Daoy (cell line): ENCODE measurements around a stretch of chr12.

DNA sequence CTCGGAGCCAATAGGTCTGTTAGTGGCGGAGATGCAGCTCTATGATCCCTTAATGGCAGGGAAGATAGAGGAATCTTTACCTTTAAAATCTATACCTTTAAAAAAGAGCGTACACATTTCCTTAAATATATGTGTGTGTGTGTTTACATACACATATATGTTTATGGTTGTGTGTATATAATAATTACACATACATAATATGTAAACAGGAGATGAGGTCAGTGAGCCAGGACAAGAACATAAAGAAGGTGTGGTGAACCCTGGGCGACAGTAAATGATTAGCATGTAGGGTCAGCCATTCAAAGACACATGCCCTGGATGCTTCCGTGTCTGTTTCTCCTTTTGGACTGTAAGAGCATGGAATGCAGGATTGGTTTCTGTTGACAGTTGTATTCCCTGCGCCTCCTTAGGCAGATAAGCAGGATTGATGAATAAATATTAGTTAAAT, 47.6 kb upstream of the ATP2A2 start:
- RAMPAGE, long total RNA: no peak

DNA sequence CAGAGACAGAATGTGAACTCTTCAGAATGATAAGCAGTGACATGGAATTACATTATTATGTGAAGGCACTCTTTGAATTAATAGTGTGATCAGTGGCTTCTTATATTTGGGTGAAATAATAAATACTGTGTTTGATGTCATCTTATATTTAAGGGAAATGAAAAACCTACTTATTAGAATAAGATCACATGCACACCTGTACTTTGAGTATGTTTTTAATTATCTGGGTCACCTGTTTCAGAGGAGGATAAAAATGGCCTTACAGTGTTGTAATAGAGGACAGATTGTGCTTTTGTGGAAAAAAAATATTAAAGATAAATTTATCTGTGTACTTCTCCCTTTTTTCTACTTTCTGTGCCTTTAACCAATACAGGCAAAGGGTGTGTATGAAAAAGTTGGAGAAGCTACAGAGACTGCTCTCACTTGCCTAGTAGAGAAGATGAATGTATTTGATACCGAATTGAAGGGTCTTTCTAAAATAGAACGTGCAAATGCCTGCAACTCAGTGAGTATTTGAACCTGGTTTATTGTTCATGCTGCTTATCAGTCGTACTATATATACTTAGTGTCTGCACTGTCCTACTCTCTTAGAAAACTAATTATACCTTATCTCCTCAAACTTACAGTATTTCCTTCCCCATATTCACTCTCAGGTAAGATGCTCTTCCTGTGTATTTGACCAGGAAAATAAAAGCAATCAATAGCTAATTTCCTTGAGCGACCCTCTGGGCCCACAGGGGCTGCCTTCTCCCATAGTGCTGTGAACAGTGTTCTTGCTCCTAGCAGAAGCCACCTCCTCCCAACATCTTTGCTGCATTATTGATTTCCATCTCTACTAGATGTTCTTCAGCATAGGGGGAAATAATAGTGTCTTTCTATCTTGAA, 52.8 kb downstream of the ATP2A2 start:
- RAMPAGE, long total RNA: no peak

DNA sequence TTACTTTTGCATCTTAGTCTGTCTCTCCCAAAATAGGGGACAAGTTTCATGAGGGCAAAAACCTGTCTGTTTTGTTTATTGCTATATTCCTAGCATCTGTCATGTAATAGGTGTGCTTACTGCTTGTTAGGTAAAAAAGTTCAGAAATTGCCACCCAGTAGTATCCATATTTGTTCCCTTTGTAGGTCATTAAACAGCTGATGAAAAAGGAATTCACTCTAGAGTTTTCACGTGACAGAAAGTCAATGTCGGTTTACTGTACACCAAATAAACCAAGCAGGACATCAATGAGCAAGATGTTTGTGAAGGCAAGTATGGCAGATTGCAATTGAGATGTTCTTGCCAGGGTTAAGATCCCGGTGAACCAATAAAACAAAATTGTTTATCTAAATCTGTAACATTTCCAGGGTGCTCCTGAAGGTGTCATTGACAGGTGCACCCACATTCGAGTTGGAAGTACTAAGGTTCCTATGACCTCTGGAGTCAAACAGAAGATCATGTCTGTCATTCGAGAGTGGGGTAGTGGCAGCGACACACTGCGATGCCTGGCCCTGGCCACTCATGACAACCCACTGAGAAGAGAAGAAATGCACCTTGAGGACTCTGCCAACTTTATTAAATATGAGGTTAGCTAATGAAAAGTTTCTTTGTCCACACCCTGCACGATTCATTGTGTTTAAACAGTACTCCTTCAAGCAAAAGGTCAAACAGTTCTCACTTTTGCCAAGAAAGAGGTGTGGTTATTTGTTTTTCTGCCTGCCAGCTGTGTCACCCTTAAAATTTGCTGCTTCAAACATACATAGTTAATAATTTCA, 58.3 kb downstream of the ATP2A2 start:
- RAMPAGE, long total RNA: no peak

GRCh38 chr12:110345070-110346129, 58.1 kb downstream of the ANAPC7 start:
- RAMPAGE, long total RNA: no peak

- RAMPAGE, long total RNA: no peak
Observed at GRCh38 chr12:110348749-110349209, 54.7 kb downstream of the ANAPC7 start.

DNA sequence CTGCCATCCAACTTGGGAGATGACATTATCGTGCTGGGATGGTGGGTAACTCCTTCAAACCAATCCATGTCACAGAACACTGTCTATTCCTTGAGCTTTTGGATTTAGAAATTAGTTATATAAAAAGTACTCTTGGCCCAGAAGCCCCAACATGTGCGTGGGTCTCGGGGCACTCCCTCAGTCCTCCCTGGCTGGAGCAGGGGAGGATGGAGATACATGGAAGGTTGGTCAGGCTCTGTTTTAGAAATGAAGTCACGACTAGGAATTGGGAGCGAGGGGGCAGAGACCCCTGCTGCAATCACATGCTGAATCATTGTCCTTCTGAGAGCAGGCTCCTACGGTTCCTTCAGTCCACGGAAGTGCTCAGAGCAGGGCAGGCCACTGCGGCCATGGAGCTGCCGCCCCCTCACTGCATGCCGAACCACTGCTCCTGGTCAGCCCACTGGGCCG, 29.7 kb downstream of the ANAPC7 start:
- RAMPAGE, long total RNA: no peak

DNA sequence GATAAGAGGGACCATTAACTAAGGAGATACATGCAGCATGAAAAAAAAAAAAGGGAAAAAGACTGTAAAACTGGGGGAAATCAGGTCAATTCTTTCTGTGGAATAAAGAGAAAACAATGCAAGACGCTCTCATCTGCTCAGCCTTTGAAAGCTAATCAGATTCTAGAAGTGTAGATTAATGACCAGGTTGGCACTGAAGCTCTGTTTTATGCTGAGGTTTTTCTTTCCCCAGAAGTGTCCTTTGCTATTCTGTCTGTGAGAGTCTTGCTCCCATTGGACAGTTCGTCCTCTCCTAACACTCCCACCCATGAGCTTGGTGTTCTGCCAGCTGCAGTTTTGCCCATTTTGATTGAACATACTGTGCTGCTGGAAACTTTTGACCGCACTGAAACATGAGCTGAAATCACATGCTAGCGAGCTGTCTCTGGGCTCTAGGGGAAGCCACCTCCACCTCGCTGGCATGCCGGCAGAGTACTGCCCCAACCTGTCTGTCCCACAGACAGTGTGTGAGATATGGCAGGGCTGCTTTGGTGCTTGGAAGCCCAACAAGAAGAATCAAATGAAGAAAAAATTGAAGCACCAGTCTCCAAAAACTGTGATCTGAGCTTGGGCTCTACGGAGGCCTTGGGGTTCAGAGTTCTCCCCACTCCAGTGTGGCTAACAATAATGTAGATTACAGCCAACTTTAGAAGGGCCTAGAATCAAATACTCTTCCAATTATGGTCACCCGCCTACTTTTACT, 39.6 kb downstream of the PPTC7 start:
- RAMPAGE, long total RNA: no peak

GRCh38 chr12:110687703-110688292, 1.1 kb downstream of the HVCN1 start:
- RAMPAGE, long total RNA: no peak

DNA sequence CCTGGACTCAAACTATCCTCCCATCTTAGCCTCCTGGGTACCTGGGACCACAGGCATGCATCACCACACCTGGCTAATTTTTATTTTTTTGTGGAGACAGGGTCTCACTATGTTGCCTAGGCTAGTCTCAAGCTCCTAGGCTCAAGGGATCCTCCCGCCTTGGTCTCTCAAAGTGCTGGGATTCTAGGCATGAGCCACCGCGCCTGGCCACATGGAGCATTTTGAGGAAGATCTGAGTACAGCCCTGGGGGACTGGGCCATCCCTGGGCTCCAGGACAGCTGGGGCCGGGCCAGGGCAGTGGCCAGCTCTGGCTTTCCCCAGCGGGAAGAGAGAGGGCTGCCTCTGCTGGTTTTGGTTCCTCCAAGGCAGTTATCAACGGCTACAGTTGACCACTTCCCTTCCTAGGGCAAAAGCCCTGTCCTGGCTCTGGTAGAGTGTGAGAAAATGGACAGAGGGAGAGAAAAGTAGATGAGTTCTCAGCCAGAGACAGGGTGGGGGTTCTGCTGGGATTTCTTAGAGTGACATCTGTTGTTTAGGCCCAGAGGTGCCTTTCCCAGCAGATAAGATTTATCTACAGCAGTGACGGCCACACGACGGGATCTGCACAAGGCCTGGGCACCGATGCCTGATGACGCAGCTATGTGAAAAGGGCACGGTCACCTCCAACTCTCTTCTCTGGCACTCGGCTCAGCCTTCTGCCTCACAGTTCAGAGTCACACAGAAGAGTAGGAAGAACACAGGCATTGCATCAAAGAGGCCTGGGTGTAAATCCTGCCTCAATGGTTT, 5.4 kb upstream of the HVCN1 start:
- RAMPAGE, long total RNA: no peak

DNA sequence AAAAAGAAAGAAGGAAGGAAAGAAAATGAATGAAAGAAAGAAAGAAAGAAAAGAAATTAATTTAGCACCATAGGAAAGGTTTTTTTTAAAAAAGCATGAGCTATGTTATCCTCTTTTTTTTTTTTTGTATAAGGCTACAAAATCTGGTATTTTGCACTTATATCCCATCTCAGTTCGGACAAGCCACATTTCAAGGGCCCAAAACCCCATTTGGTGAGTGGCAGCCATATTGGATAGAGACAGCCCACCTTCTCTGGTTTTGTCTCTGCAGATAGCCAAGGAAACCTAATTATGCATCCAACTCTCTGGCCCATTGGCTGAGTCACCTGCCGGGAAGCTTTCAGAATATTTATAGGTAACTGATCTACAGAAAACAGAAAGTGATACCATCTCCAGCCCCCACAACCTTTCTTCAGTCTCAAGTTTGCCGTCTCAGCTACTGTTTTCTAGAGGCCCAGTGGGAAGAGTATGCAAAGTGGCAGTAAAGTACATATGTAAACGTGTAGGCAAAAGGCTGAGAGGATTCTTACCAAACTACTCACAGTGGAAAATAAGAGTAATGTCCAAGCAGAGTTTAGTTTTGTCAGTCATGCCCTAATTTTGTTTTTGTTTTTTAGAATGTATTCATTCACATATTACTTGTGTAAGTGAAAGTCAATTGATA, 33.7 kb upstream of the PPP1CC start:
- RAMPAGE, long total RNA: no peak

DNA sequence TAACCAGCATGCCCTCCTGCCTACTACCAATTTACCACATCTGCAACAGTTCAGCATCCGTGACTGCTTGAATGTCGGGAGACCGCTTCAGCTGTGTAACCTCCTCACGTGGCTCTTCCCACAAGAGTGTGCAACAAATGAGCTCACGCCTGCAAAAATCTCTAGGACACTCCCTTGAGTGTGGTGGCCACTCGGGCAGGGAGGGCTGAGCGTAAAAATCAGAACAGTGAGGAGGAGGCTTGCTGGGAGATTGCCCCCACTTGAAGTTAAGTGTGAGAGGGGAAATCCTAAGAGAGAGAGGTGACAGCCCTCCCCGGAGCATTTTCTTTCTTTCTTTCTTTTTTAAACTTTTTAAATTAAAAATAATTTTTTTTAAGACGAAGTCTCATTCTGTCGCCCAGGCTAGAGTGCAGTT, 19.8 kb upstream of the CCDC63 start:
- RAMPAGE, long total RNA: no peak

DNA sequence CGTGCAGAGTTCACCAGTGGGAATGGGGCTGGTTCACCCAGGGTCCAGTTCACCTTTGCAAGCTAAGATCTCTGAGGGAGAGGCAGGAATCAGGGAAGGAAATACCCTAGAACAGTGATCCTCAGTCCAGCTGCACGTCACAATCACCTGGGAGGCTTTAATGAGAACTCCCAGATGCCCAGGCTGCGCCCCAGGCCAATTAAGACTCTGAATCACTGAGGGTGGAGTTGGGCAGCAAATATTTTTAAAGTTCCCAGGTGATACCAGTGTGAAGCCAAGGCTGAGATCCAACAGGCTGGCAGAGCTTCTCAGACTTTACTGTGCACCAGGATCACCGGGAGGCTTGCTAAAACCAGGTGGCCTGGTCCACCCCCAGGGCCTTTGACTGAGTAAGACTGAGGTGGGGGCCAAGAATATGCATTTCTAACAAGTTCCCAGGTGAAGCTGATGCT, 23.8 kb downstream of the MYL2 start:
- RAMPAGE, long total RNA: no peak

DNA sequence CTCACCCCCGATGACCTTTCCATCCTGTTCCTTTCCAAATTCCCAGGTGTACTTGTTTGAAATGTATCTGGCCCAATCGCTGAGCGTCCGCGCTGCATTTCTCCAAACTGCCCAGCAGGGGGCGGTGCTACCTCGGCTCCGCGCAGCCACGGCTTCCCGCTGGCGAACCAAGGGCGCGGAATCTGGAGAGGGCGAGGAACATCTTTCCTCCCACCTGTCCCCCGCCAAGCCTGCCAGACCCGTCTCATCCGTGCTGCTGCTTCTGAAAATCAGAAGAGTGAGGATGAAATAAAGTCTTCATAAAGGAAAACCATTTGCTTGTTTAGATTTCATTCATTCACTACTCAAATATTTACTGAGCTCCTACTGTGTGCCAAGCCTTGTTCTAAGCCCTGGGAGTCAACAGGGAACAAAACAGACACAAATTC, 16.8 kb upstream of the MYL2 start:
- RAMPAGE, long total RNA: no peak

DNA sequence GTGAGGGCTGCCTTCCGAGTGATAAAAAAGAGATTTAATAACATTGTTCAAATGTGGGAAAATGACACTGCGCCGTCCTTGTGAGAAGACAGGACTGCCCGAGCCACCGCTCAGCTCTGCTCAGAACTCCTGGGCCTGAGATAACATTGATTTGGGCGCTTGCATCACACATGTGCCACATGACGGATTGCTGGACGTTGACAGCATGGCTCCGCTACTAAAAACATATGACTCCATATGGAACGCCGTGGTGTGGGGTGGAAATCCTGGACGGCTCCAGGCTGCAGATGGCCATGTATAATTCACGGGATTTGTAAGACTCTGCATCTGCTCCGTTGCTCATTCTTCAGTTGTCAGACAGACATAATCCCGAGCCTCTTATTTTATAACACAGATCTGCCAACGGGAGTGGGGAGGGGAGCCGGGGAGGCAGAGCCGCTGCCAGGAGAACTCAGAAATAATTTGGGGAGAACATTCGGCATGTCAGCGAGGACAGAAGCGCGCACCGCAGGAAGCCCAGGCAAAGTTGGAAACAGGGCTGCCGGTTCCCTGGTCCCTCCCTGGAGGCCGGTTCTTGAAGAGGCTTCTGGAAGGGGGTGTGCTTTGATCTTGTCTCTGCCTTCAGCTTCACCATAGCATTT, 45.7 kb upstream of the MYL2 start:
- RAMPAGE, long total RNA: no peak

DNA sequence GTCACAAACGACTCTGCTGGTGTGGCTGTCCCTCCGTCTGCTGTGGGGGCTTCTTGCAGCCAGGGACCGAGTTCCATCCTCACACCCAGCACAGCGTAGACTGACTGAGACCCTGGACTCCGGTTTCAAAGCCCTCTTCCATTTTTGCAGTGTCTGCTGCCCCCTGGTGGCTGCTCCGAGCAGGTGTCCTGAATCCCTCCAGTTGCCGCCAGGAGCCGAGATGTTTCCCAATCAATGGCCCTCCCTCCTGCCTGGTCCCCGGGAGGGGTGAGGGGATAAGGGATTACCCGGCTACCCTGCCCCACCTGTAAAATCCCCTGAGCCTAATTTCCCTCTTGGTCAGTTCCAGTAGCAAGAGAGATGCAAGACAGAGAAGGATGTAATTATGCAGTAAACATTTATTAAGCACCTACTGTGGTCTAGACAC, 55.1 kb downstream of the PHETA1 start:
- RAMPAGE, long total RNA: no peak

DNA sequence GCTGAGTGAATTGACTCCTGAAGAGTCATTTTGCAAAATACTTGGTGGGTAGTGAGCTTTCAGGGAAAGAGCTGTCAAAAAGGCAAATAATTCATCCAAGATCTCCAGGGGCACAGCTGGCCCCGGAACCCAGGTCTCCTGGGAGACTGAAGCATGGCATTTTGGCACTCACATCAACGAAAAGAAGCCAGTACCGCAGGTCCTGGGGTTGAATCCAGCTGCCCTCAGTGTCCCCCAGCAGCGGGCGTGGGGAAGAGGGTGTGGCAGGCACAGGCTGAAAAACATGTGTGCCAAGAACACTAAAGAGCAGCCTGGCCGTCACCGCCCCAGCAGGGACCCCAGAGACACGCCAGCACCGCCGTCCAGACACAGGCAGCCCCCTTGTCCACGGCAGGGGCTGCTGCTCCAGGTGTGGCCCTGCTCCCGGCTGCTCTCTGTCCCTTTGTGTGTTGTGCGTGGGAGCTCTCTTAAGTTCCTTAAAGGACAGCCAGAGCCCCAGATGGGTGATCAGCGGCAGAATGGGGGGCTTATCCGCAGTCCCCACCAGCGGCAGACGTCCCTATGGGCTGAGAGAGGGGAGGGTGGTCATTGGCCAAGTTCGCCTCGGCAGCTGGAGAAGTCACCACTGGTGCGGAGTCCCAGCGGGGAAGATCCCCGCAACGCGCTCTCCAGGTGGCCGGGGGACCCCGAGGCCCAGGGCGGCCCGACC, 584 bp downstream of the PHETA1 start:
- RAMPAGE, long total RNA: no peak

GRCh38 chr12:111451515-111452409, 46.0 kb downstream of the SH2B3 start:
- RAMPAGE, long total RNA: no peak

GRCh38 chr12:111509088-111509748, 89.9 kb downstream of the ATXN2 start:
- RAMPAGE, long total RNA: no peak

DNA sequence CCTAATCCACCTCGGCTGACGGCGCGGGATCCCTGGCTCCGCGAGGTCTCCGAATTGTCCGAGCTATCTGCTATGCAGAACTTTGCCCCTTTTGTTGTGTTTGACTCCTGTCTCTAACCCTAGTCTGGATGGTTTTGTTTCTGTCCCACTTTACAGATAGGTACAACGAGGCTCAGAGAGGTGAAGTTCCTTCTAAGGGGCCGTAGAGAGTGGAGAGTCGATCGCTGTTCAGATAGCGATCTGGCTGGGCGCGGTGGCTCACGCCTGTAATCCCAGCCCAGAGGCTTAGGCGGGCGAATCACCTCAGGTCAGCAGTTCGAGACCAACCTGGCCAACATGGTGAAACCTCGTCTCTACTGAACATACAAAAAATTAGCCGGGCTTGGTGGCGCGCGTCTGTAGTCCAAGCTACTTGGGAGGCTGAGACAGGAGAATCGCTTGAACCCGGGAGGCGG, 369 bp downstream of the ACAD10 start:
- RAMPAGE, long total RNA: no peak

DNA sequence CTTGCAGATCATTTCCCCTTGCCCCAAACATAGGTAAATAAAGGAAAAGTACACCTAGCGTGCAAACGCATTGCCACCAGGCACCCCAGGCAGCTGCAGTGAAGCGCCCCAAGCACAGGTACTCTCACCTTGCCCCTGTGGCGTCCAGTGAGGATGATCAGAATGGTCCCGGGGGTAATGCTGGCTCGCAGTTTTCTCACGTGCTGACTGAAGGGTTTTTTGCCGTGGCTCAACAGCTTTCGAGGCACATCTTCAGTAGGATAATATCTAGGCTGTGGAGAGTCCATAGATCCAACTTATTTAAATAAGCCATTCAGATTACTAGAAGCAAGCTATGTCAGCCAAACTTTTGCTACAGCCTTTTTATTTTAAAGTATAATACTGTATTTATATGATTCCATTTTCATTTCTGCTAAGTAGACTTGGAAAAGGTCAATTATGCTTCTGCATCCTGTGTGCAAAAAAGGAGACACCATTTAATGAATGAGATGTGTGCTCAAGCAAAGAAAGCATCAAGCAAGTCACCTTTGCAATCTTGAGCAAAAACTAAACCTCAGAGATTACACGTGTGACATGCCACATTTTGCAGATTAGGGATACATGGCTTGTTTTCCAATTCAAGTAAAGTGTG, 2.7 kb downstream of the RPL6 start:
- RAMPAGE, long total RNA: no peak